Myometrial cell (primary cell): ENCODE measurements around a stretch of chr11.

DNA sequence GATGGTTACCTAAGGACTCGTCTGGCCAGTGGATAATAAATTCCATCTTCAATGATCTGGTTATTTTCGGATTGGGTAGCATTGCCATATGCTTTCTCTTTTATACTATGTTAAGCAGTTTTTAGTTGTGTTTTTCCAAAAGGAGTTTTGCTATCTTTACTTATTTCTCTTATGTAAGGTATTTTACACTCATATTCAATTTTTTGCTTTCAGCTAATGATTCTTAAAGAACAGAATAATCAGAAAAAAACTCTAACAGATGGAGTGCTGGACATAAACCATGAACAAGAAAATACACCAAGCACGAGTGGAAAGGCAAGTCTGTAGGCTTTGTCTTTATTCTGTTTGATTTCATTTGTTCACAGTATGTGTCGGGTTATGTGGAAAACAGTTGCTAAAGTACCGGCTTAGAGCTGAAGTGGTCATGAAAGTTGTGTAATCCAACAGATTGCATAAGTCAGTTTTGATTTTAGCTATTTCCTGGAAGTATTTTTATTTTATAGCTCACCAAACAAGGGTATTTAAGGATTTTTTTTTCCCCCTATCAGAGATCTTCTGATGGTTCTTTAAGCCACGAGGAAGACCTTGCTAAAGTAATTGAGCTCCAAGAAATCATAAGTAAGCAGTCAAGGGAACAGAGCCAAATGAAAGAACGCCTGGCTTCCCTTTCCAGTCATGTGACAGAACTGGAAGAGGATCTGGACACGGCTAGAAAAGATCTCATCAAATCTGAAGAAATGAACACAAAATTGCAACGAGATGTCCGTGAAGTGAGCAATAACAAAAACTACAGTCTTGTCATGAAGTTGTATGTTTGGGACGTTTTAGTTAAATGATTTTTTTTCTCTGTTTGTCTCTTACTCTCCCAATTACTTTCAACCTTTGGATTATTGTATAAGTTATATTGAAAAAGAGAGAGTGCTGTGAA is 55.8 kb downstream of the PPFIA1 start:
- RAMPAGE, long total RNA: no peak

DNA sequence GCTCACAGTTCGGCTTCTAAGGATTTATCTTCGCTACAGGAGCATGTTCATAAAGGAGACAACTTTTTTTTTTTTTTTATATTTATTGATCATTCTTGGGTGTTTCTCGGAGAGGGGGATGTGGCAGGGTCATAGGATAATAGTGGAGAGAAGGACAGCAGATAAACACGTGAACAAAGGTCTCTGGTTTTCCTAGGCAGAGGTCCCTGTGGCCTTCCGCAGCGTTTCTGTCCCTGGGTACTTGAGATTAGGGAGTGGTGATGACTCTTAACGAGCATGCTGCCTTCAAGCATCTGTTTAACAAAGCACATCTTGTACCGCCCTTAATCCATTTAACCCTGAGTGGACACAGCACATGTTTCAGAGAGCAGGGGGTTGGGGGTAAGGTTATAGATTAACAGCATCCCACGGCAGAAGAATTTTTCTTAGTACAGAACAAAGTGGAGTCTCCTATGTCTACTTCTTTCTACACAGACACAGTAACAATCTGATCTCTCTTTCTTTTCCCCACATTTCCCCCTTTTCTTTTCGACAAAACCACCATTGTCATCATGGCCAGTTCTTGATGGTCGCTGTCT is 58.0 kb downstream of the CTTN start:
- RAMPAGE, long total RNA: no peak

DNA sequence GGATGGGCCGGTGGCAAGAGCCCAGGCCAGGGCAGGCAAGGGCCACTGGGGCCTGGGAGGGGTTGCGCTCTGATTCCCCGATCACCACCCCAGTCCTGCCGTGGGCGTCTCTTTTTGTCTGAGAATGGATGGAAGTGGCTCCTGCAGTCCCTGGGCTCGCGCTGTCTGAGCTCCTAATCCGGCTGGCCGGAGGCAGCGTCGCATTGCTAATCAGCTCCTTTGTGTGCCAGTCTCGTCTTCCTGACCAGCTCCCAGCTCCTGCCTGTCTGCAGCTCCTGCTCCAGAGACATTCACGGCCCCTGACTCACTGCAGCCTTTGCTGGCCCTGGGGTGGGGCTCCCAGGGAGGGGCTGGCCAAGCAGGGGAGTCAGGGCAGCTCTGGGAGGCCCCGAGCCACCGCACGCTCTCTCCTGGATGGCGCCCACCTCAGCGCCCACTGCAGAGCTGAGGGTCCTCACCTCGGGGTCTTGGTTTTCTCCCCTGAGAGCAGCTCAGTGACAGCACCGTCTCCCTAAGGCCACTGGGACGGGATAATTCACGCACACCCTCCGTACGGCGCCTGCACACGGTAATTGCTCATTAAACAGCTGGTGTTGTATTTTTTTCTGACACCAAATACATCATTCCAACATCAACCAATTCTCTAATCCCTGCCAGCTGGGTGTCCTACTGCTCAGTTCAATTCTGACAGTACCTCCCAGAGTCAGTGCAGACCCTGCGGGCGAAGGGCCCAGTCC is 146.9 kb downstream of the CTTN start:
- RAMPAGE, long total RNA: no peak

GRCh38 chr11:71299344-71299741 is 47.0 kb upstream of the SHANK2 start:
- RAMPAGE, long total RNA: no peak

- RAMPAGE, long total RNA: no peak
Observed at GRCh38 chr11:71312102-71312301, 59.6 kb upstream of the SHANK2 start.

- RAMPAGE, long total RNA: no peak
Observed at GRCh38 chr11:71451835-71452136, 1.2 kb upstream of the NADSYN1 start.

DNA sequence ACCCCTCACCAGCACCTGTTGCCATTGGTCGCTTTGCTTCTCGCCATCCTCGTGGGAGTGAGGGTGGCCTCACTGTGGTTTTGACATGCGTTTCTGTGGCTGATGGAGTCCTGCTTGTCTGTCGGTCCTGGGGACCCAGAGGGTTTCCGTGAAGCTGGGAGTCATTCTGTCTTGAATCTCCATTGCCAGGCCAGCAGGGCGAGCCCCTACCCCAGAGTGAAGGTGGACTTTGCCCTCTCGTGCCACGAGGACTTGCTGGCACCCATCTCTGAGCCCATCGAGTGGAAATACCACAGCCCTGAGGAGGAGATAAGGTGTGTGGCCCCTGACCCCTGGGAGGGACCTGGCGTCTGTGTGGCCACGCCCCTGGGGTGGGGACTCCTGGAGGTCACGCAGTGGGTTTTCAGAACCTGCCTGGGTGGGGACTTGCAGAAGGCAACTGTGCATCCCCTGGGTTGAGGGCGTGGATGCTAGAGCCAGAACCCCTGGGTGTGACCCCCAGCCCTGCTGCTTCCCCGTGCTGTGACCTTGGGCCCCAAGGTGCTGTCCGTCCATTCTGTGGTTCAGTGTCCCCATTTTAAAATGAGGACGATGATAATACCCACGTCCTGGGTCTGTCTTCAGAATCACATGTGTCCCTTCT is 27.7 kb downstream of the NADSYN1 start:
- RAMPAGE, long total RNA: no peak

- RAMPAGE, long total RNA: no peak
Observed at GRCh38 chr11:71589591-71589790, 6.8 kb upstream of the KRTAP5-11 start.

- RAMPAGE, long total RNA: no peak
Observed at GRCh38 chr11:71786361-71786931, 46.6 kb upstream of the DEFB108B start.

DNA sequence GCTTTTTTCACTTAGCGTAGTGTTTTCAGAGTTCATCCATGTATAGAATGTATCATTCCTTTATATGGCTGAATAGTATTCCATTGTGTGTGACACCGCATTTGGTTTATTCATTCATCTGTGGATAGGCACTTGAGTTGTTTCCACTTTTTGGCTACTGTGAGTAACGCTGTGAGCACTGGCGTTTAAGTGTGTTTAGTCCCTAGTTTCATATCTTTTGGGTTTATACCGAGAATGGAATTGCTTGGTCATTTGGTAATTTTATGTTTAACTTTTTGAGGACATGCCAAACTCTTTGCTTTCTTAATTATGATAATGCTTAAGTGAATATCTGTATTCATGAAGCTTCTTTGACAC is 5.3 kb upstream of the IL18BP start:
- RAMPAGE, long total RNA: no peak

- RAMPAGE, long total RNA: no peak
Observed at GRCh38 chr11:72001852-72002786, 3.4 kb downstream of the IL18BP start.

GRCh38 chr11:72007612-72008190 is 9.0 kb downstream of the IL18BP start:
- RAMPAGE, long total RNA: no peak

DNA sequence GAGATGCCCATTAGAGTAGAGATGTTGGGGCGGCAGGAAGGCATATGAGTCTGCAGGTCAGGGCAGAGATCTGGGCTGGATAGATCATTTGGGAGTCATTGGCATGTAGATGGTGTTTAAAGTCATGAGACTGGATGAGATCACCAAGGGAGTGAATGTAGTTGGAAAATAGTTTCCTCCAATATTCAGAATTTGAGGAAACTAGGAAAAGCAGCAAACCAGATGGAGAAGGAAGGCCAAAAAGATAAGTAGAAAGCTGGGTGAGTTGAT is 2.1 kb upstream of the ANAPC15 start:
- RAMPAGE, long total RNA: no peak

DNA sequence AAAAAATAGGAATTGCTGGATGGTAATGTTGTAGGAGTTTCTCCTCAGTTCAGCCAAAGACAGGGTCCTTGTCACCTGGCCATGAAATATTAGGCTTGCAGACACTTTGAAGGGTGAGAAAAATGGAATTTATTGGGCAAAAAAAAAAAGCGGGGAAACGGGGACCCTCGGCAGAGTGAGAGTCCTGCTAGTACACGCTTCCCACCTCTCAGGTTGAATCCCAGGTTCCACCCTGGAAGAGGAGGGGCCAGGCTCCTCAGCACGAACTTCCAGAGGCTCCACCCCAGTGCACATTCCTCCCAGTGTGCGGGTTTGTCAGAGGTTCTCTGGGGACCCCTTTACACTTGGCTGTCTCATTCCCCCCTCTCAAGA is 27.3 kb downstream of the FOLR3 start:
- RAMPAGE, long total RNA: no peak

DNA sequence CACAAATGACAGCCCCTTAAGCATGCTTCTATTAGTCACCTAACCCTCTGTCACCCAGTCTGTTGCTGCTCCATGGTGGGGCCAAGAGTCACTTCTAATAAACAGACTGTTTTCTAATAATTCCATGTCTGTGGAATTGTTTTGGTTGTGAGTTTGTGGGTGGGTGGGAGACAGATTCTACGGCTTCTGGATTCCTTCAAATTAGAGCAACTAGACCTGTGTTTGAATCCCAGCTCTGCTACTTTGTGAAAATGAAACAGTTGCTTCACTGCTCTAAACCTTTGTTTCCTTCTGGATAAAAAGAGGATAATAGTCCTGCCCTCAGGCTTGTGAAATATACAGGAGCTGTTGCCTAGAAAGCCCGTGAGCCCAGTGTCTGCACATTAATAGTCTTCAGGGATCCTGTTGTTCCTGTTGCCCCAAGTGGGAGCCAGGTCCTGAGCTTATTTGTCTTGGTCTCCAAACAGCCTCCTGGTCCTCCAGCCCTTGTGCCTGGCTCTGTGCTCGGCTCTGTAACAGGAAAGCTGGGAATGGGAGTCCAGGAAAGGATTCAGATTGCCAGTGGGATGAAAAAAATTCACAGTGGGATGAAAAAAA is 2.6 kb upstream of the INPPL1 start:
- RAMPAGE, long total RNA: no peak

- RAMPAGE, long total RNA: no peak
Observed at GRCh38 chr11:72352610-72353274, 81.6 kb downstream of the CLPB start.

- RAMPAGE, long total RNA: no peak
Observed at GRCh38 chr11:72625284-72626135, 48.7 kb downstream of the PDE2A start.

DNA sequence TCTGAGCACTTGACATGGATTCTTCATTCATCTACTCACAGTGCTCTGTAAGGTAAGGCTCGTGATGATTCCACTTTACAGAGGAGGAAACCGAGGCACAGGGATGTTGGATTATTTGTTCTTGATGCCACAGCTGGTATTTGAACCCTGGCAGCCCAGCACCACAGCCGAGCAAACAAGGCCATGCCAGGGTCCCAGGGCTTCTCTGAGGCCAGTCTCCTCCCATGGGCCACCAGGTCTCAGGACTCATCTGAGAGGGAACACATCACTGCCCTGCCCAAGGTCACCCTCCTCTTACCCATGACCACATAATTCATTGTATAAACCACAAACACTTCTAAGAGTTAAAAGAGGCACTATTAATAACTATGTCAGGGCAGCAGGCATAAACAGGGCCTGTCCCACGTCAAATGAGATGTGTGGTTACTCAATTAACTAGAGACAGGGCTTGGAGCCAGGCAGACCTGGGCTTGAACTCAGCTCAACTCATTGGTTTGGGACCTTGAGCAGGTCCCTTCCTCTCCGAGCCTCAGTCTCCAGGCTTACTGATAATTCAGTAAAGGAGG is 33.2 kb downstream of the ARAP1 start:
- RAMPAGE, long total RNA: no peak

DNA sequence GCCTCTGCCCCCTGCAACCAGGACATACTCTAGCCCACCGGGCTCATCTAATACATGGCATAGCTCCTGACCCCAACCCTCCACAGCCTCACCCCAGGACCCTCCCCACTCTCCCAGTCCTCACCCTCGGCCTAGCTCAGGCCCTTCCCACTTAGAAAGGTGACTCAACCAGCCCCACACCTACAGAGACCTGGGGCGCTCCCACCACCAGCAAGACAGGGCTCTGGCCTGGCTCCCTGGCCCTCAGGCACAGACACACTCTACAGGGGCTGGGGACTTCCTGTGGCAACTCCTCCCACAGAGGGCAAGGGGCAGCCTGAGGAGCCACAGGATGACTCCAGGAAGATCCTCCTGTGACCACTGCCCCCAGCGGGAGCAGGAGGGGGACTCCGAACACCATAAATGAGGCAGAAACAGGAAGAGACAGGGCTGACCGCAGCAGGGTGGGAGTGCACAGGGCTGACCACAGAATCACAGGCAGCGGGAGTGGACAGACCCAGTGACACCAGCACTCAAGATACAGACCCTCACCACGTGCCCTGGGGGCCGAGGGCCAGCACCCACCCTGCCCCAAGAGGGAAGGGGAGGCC is 10.9 kb downstream of the ARAP1 start:
- RAMPAGE, long total RNA: no peak

GRCh38 chr11:72775934-72776797 is 17.7 kb downstream of the STARD10 start:
- RAMPAGE, long total RNA: no peak